ENCODE measurements around the genes ADAP1 and TMEM184A.

DNA sequence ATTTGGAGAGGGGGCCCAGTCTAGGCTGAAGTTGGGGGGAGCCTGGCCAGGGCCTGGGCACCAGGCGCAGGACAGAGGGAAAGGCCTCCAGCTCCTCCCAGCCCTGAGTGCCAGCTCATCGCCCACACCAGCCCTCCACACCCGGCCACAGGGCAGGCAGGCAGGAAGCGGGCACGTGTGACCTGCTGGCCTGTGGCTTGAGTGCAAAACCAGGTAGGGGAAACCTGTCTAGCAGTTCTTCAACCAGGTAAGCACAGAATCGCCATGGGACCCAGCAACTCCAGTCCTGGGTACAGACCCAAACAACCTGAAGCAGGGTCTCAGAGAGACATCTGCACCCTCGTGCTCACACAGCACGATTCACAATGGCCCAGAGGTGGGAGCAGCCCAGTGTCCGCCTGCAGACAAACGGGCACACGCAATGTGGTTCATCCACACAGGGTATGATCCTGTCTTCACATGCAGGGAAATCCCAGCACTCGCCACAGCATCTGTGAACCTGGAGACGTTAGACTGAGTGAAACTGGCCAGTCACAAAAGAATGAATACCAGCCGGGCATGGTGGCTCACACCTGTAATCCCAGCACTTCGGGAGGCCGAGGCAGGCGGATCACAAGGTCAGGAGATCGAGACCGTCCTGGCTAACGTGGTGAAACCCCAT, 4.7 kb downstream of the ADAP1 start:
- PRO-cap, 2 experiments = no peak in any of the 2 experiments

DNA sequence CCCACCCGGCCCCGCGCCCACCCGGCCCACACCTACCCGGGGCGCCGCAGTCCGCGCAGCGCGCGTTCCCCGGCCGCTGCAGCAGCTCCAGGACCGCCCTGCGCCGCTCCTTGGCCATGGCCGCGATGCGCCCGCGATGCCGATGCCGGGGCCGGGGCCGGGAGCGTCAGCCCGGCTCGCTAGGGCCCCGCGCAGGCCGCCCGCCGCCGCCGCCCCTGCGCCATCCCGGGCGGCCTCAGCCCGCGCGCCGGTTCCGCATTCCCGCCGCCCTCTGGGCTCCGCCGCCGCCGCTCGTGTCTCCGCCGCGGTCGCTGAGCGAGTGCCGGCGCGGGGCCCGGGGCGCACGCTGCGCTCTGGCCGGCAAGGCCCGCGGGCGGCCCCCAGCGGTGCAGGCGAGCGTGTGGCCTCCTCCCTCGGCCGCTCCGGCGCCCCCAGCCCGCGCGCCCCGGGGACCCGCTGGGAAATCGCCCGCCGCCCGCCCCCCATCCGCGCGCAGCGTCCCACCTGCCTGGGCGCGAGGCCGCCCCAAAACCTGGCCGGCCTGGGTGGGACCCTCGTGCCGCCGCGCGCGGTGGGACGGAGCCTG, at the start of gene ADAP1:
TSS of gene ADAP1 (minus strand) at position 321 of the 586 bp plus-strand sequence.
- PRO-cap, 2 experiments = peak in 1 of 2 experiments; most common plus-strand start position 314 of the sequence (in 1); most common minus-strand start position 313 of the sequence (in 1)

- PRO-cap, 2 experiments = peak in 1 of 2 experiments; most common plus-strand start chr7:965029 (in 1); most common minus-strand start chr7:964905 (in 1)
Observed at GRCh38 chr7:964740-965470, 10.4 kb upstream of the ADAP1 start.

GRCh38 chr7:965905-966466, 9.4 kb downstream of the COX19 start:
- PRO-cap, 2 experiments = no peak in any of the 2 experiments

GRCh38 chr7:967265-967934, 7.9 kb downstream of the COX19 start:
- PRO-cap, 2 experiments = no peak in any of the 2 experiments

DNA sequence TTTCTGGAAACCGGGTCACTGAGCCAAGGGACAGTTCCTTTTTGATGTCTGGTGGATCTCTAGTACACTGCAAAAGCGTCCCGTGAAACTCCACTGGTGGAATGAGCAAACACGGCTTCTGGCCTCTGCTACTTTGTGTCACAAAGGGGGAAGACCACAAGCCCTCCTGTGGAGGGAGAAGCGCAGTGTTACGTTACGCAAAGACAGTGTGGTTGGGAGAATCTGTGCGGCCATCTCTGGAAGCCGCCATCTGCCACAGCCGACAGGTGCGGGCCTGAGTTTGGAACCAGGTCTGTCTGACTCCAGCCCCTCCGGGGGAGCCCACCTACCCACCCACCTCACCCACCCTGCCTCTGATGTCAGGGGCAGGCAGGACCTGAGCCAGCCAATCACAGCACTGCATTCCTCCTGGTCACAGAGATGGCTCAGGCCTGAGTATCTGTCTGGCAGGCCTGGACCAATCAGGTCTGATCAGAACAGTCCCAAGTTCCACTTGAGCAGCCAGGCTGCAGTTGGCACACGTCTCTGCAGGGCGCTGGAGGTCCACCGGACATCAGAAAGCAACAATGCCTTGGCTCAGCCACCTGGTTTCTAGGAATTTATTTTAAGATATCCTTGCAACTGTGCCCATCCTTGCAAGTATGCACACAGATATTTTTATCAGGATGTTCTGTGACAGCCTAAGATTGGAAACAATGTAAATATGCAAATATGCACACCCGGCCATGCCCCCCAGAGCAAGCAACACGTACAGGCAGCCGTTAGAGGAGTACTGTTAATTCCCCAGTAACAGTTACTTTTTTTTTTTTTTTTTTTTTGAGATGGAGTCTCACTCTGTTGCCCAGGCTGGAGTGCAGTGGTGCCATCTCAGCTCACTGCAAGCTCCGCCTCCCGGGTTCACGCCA, 2.8 kb upstream of the CYP2W1 start:
- PRO-cap, 2 experiments = no peak in any of the 2 experiments

DNA sequence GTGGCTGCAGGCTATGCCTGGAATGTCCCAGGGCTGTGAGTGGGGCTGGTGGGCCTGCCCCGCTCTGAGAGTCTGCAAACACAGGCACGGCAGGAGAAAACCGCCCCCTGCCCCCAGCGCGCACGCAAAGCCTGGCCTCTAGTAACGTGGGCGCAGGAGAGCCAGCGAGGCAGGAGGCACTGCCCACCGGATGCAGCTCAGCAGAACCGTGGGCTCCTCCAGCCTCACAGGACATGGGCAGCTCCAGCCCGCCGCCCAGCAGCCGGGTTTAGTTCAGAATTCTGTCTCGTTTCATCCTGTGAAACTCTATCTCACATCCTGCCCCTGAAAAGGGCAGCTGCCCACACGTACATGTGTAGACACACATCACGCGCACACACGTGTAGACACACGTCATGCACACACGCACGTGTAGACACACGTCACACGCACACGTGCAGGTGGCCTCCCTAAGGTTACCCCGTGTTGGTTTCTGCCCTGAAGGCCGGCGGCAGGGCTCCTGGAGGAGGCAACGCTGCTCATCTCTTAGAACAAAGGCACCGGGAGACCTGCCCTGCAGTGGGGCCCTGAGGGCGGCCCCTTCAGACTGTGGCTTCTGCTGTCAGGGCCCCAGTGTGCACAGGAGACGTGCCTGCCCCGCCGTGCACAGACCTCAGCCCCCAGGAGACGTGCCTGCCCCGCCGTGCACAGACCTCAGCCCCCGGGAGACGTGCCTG, 16.8 kb downstream of the CYP2W1 start:
- PRO-cap, 2 experiments = no peak in any of the 2 experiments

GRCh38 chr7:1048767-1049623, 4.6 kb downstream of the GPR146 start:
- PRO-cap, 2 experiments = no peak in any of the 2 experiments

- PRO-cap, 2 experiments = peak in 1 of 2 experiments; most common plus-strand start chr7:1053163 (in 1); most common minus-strand start chr7:1053012 (in 1)
Observed at GRCh38 chr7:1052555-1053508, 8.5 kb downstream of the GPR146 start.

GRCh38 chr7:1083642-1084067, 4.3 kb upstream of the GPER1 start:
- PRO-cap, 2 experiments = peak in 1 of 2 experiments; most common plus-strand start chr7:1083950 (in 1); most common minus-strand start chr7:1083751 (in 1)

- PRO-cap, 2 experiments = peak in 1 of 2 experiments; most common minus-strand start chr7:1124519 (in 1)
Observed at GRCh38 chr7:1124292-1124698, 13.8 kb downstream of the C7orf50 start.

GRCh38 chr7:1467101-1467997, 8.1 kb upstream of the MICALL2 start:
- PRO-cap, 2 experiments = no peak in any of the 2 experiments

GRCh38 chr7:1513721-1514194, 9.6 kb upstream of the INTS1 start:
- PRO-cap, 2 experiments = peak in 1 of 2 experiments; most common minus-strand start chr7:1513915 (in 1)

DNA sequence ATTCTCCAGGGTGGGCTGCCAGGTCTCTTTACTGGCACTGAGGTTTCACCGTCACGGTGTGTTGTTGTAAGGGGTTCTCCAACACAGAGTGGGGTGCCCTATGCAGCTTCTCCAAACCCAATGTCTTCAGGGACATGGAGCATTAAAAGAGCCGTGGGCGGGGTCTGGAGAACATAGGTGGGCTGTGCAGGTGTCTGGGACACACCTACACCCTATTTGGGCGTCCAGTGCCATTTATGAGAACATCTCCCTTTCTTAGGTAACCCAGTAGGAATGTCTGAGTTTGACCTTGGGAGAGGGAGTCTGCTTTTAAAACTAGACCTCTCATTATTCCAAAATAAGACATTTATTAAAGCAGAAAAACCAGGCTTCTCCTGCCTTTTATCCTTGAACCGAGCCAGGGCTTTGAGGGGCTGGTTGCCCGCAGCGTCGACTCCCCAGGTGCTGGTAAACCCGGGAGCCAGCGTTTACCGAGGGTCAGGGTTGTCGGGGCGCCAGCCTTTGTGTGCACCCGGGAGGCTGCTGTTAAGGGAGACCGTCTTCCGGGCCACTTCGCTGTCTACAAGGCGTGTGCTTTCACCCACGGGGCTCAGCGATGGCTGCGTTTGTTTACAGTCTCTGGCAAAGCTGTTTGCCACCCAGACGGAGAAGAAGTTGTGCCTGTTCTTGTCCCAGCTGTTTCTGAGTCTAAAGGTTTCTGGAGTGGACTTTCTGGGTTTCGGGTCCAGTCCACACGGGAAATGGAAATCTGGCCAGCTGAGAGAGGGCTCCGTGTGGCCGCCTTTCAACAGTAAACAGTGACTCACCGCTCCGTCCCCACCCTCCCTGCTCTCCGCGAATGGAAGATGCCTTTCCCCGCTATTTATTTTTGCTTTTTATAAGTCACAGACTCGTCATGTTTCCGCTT, 1.9 kb downstream of the MAFK start:
- PRO-cap, 2 experiments = peak in 2 of 2 experiments; most common minus-strand start position 683 of the sequence (in 2)

- PRO-cap, 2 experiments = no peak in any of the 2 experiments
Observed at GRCh38 chr7:1555707-1556711, at the start of gene TMEM184A. TMEM184A (minus strand) TSS chr7:1556205.

- PRO-cap, 2 experiments = peak in 1 of 2 experiments; most common plus-strand start chr7:1665839 (in 1); most common minus-strand start chr7:1665947 (in 1)
Observed at GRCh38 chr7:1665562-1666287, 4.4 kb upstream of the ELFN1 start.

- PRO-cap, 2 experiments = no peak in any of the 2 experiments
Observed at GRCh38 chr7:1749799-1750552, 79.9 kb downstream of the ELFN1 start.

DNA sequence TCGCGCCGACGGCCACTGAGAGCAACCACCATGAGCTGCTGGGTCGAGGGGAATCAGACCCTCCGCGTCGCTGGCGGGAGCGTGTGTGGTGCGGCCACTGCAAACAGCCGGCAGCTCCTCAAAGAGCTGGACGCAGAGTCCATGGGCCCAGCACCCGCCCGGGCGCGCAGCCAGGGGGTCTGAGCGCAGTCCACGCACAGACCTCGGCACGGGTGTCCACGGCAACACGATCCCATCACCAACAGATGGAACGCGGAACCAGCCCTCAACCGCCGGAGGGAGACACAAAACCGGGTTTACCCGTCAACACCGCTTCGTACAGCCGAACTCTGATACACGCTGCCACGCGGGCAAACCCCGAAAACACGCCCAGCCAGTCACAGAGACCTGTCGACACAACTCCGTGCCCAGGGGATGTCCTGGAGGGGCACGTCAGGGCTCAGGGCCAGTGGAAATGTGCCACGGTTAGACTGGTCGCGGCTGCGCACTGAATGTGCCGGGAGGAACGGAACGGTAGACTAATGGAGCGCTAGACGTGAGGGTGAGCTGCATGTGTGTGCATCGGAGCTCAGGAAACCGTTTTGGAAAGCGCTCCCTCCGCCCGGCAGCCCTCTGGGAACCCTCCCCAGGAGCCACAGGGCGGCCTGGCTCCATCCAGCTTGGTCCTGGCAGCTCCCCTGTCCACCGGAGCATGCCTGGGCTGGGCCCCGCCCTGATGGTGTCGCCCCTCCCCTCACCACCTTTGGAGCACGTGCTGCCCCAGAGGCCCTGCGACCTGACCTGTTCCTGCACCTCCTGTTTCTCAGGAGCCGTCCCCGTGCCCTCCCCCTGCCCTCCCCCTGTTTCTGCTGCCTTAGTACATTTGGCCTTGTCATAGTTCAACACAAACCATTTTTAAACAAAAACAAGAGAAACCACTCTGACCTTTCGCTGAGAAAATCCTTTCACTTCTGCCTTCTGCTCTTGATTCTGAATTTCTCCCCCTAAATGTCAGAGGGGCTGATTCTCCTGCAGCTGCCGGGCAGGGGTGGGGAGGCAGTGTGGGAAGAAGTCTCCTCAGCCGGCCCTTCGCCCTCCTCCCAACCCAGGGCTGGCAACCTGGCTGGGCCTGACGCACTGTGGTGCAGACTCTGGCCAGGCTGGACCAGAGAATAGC, 147.5 kb downstream of the ELFN1 start:
- PRO-cap, 2 experiments = no peak in any of the 2 experiments

GRCh38 chr7:1853262-1853995, 183.4 kb downstream of the ELFN1 start:
- PRO-cap, 2 experiments = no peak in any of the 2 experiments

GRCh38 chr7:1923682-1924134, 253.6 kb downstream of the ELFN1 start:
- PRO-cap, 2 experiments = no peak in any of the 2 experiments

Measured in cerebral cortex (tissue), 2 donors.